Neutrophil (primary cell): ENCODE data around the genes NAA30, JKAMP and DHRS7.

DNA sequence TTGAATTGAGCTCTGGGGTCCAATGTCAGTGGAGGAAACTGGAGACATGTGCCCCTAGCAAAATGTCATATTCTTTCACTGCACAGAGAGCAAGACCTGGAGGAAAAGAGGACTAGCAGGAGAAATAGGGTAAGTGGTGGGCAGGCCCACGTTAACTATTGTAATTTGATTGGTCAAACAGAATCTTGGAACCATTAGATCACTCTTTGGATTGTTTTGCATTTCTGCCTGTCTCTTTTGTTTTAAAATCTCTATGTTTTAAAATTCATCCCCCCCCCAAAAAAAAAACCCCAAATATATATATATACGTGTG is 113.9 kb upstream of the PELI2 start:
- PRO-cap = no peak

DNA sequence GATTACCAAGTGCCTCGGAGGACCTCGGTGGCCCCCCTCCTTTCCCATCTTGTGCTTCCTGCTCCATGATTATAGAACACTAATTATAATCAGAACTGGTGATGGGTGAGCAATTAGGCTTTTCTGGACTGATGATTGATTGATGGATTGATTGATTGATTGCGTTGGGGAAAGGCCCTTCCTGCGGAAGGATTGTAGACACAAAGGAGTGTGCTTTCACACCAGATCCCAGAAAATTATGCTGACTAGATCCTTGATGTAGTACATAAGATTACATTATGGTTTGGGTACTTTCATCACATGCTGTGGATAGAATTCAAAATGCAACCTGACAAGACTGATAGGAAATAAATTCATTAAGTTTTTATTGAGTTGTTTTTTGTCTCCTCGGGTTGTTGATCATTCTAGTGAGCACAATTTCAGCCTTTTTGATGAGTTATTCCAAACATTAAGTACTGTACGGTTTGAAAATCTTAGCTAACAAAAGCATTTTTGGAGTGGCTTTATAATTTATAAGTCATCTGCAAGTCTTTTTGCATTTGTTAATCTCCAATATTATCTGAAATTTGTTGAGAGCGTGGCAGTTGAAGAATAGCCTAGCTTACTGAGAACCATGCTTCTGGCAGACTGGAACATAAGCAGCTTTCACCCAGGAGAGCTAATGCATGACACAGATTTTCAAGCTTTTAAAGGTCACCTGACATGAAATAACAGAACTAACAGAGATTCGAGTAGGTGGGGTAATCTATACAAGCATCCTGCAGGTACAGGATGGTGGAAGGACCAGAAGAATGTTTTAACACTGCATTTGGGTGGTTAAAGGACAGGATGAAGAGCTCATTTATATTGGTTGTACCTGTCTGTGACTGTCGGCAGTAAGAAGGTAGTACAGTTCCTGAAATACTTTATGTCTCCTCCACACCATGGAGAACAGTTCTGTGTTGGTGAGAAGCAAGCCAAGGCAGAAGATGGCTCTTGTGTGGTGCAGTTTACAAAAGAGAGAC is 8.7 kb downstream of the PELI2 start:
- PRO-cap = no peak

- PRO-cap = no peak
Measured at GRCh38 chr14:56225413-56226106, 107.3 kb downstream of the PELI2 start.

- PRO-cap = no peak
Measured at GRCh38 chr14:56229611-56230379, 111.6 kb downstream of the PELI2 start.

DNA sequence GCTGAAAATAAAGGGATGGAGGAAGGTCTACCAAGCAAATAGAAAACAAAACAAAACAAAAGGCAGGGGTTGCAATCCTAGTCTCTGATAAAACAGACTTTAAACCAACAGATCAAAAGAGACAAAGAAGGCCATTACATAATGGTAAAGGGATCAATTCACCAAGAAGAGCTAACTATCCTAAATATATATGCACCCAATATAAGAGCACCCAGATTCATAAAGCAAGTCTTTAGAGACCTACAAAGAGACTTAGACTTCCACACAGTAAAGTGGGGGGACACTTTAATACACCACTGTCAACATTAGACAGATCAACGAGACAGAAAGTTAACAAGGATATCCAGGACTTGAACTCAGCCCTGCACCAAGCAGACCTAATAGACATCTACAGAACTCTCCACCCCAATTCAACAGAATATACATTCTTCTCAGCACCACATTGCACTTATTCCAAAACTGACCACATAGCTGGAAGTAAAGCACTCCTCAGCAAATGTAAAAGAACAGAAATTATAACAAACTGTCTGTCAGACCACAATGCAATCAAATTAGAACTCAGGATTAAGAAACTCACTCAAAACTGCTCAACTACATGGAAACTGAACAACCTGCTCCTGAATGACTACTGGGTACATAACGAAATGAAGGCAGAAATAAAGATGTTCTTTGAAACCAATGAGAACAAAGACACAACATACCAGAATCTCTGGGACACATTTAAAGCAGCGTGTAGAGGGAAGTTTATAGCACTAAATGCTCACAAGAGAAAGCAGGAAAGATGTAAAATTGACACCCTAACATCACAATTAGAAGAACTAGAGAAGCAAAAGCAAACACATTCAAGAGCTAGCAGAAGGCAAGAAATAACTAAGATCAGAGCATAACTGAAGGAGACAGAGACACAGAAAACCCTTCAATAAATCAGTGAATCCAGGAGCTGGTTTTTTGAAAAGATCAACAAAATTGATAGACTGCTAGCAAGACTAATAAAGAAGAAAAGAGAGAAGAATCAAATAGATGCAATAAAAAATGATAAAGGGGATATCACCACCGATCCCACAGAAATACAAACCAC is 113.0 kb downstream of the PELI2 start:
- PRO-cap = no peak

- PRO-cap = no peak
Measured at GRCh38 chr14:56637394-56638112, 58.0 kb downstream of the TMEM260 start.

- PRO-cap = no peak
Measured at GRCh38 chr14:57057736-57058176, 210.9 kb downstream of the EXOC5 start.

GRCh38 chr14:57390129-57390859 is at the start of gene NAA30:
TSS of gene NAA30 (plus strand) at chr14:57390586.
- PRO-cap = bidirectional peak, plus-strand start at chr14:57390586, minus-strand start at chr14:57390419

- PRO-cap = no peak
Measured at GRCh38 chr14:57999450-57999935, 133.6 kb upstream of the SLC35F4 start.

- PRO-cap = no peak
Measured at GRCh38 chr14:58098326-58099161, 53.5 kb downstream of the ARMH4 start.

- PRO-cap = no peak
Measured at GRCh38 chr14:58310220-58310743, 11.9 kb downstream of the ARID4A start.

DNA sequence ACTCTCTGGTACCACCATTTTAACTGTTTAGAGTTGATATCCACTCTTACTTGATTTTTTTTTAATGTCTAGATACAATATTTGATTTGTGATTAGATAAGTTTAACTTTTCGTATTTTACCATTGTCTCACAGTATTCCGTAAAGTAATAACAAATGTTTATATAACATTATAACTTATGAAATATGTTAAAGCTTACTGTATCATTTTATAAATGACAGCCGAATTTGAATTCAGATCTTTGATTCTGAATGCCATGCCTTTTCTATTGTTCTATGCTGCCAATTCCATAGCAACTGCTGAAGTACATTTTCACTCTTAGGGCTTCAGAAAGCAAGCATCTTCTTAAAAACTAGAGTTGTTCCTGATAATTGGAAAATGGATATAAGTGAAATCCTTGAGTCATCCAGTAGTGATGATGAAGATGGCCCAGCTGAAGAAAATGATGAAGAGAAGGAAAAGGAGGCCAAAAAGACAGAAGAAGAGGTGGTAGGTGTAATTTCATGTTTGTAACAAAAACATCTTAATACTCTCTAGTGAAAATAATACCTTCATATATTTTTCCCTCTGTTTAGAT is 31.4 kb downstream of the ARID4A start:
- PRO-cap = no peak

- PRO-cap = no peak
Measured at GRCh38 chr14:59187682-59188047, 802 bp upstream of the DAAM1 start.

DNA sequence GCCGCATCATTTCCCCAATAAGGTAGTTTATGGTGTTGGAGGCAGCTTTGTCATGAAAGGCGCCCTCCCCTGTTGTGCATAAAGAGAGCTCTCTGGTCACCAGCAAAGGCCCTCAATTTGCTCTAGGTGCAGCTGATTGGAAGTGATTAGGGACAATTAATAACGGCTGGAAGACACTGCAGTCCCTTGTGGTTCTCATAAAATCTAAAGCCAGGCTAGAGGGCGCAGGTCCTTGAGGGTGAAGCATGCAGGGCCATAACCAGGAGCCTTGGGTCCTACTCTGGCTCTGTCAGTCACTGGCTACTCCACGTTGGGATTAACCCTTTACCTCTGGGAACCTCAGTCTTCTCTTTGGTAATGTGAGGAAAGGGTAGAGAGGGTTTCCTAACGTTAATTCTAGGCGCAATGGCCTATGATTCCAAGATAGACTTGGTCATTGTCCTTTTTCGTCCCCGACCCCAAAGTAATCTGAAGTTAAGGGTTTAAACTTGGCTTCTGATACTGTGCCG is 1.9 kb downstream of the DAAM1 start:
- PRO-cap = no peak

DNA sequence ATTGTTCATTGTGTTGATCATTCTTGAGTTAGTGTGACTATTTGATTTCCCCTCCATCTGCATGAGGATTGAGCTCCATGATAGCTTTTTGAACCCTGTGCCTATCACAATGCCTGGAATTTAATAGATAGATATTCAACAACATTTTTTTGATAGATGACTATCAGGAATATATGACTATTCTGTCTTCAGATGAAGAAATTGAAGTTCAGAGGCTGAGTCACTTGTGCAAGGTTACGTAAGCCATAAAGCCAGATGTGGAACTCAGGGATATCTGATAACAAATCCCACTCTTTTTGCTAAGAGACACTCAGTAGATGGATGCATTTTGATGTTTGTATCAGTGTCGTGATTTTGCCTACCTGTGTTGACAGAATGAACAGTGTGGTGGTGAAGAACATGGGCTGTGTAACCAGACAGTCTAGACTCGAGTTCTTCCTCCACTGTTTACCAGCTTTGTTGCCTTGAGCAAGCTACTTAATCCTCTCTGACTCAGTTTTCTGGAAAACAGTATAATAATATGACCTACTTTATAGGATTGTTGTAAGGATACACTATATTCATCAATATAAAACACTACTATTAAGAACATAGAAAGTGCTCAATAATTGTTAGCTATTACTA is 93.9 kb downstream of the DAAM1 start:
- PRO-cap = no peak

- PRO-cap = bidirectional peak, plus-strand start at chr14:59484590, minus-strand start at chr14:59484381
Measured at GRCh38 chr14:59484237-59485335, at the start of gene JKAMP. TSS of gene JKAMP (plus strand) at chr14:59484517.

DNA sequence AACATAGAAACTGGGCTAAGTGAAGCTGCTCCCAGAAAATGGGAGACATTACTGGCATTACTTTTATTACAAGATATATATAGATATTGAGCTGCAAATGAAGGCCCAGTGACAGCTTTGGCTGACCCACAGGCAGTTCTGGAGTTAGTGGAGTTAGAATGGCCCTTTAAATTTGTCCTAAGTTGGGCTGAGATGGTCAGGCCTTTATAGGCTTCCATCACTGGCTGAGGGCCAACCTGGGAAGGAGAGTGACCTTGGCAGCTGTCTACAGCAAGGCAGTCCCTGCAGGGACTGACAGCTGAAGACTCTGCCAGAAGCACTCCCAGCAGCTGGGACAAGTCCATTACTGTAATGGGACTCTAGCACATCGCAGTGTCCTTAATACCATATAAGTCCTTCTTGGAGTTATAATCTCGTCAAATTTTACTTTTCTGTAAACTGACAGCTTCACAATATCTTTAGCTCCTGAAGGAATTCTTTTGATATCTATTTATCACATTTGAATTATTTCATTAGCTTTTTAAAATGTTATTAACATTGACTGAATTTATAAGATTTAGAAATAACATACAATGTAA is 88.6 kb upstream of the PCNX4 start:
- PRO-cap = no peak

- PRO-cap = no peak
Measured at GRCh38 chr14:60138457-60139281, 26.5 kb downstream of the DHRS7 start.

GRCh38 chr14:60165164-60165853 is at the start of gene DHRS7:
TSS of gene DHRS7 (minus strand) at chr14:60165398.
- PRO-cap = bidirectional peak, plus-strand start at chr14:60165449, minus-strand start at chr14:60165345

DNA sequence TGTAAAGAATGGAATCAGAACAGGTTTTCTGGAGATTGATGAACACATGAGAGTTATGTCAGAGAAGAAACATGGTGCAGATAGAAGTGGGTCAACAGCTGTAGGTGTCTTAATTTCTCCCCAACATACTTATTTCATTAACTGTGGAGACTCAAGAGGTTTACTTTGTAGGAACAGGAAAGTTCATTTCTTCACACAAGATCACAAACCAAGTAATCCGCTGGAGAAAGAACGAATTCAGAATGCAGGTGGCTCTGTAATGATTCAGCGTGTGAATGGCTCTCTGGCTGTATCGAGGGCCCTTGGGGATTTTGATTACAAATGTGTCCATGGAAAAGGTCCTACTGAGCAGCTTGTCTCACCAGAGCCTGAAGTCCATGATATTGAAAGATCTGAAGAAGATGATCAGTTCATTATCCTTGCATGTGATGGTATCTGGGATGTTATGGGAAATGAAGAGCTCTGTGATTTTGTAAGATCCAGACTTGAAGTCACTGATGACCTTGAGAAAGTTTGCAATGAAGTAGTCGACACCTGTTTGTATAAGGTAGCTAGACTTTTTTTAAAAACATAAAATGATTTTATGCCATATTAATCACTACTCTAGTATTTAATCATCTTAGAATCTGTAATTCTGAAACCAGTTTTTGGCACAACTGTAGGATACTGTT is 34.1 kb downstream of the PPM1A start:
- PRO-cap = no peak